SJSA1 (cell line): ENCODE data around the gene MARCHF3.

- RAMPAGE, long total RNA = no peak
Observed at GRCh38 chr5:126894833-126895499, 118.0 kb downstream of the LMNB1 start.

- RAMPAGE, long total RNA = no peak
Observed at GRCh38 chr5:127025255-127025847, 5.0 kb downstream of the MARCHF3 start.

DNA sequence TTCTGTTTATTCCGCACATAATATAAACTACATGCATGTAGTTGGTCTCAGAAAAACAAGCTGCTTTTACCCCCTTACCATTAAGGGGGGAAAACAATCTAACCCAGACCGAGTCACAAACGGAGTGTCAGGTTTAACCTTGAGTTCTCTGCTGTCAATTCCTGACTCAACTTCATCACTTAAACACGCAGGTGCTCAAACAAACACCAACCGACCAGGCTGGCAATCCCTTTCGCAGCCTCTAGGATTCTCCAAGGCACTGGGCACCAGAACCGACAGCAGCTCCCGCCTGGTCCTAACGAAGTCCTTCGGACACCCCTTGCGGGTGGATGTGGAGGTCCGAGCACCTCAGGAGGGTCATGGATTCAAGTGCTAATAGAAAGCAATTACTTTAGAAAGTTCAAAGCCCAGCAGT lies 931 bp downstream of the MARCHF3 start:
- RAMPAGE, long total RNA = no peak

GRCh38 chr5:127030496-127031405 lies at the start of gene MARCHF3:
Gene MARCHF3 (minus strand): TSS chr5:127030558.
- RAMPAGE, long total RNA = no peak

DNA sequence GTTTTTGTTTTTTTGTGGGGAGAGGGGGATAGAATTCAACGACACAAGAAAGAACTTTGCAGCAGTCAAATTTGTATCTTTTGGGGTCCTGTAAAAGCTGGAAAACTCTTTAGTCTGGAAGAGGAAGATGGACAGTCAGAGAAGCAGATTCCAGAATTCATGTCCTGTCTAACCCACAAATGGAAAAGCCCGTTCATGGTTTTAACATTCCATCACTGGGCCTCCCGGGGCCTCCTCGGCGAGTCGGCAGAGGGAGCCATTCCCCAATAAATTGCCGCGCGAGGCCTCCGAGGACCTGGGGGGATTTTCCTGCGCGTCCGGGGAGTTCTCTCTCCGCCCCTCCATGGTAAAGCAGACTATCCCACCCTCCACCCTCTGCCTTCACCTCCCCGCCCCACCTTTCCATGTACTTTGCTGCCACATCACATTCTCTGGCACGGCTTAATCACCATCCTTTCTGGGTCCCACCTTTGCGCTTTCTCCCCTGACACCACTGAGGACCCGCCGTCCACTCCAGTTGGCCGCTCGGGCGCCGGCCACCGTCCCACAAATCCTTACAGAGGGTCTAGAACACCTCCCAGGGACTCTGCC lies 641 bp upstream of the MEGF10 start:
- RAMPAGE, long total RNA = no peak

DNA sequence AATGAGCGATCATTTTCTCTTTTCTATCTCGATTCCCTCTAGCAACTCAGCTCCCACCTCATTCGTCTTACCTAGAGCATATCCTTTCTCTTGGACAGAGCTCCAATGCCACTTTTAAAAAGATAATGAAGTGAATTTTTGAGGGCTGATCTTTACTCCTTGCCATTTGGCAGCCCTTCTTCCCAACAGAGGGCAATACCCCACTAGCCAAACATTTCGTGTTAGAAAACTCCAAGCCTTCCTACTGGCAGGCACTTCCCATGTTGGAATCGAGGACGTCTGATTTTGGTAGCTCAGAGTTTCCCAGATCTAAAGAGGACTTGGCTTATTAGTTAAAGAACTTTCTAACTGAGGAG lies 108.0 kb upstream of the PRRC1 start:
- RAMPAGE, long total RNA = no peak

- RAMPAGE, long total RNA = no peak
Observed at GRCh38 chr5:127553508-127554153, 36.2 kb downstream of the PRRC1 start.

DNA sequence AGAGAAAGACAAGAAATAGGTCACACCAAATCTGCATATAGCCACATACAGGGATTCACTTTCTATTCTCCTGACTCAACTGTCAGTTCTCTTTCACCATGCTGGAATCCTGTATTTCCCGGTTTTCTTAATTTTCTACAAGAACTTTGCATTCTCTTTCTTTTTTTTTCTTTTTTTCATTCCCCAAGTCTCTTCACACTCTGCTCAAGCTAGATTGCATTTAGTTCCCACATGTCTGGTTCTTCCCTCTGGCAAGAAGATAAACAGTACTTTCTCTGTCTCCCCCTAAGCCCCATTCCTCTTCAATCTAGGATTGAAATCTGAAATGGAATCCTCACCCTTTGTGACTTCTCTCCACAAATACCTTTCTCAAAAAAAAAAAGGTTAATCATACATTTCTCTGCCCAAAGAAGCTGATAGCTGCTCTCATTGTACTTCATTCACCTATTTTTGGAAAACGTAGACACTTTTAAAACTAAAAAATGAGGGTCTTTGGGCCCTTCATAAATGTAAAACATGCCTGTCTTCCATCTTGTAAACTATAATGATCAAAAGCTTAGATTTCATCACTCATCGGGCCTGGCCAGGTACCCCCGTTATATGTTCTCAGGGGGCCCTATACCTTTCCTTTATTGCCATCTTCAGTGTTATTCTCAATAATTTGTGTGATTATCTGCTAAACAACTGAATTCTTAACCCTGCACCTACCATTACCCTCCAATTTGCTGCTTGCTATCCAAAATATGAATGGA lies 64.0 kb upstream of the SLC12A2 start:
- RAMPAGE, long total RNA = no peak

- RAMPAGE, long total RNA = no peak
Observed at GRCh38 chr5:128022831-128023694, 60.5 kb upstream of the SLC12A2 start.

DNA sequence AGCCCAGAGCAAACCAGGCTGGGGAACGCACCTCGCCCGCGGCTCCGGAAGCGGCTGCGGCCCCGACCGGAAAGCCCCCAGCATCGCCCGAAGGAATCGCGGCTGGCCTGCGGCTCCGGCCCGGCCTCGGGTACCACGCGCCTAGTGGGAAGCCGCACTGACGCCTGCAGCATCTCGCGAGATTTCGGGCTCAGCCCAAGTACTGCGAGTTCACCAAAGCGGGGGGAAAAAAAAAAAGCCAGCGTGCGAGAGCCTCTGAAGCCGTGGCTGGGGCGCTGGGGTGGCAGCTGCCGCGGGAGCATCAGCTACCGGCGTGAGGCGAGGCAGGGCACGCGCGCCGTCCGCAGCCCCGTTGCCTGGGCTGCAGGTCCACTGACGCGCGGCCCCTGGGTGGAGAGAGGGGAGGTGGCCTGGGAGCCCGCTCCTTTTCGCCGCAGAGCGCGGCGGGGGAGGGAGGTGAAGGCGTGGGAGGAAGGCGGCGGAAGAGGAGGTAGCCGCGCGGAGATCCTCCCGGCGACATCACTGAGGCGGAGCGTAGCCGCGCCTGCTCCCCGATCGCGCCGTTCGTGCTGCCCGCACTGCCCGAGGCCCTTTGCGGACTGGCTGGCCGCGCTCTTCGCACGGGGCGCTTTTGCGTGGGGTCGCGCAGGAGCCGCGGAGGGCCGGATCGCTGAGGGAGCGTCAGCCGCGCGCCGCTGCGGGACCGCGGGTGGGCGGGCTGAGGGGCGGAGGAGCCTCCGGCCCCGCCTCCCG lies 451 bp upstream of the SLC12A2 start:
- RAMPAGE, long total RNA = start-site peak on the minus strand centred at position 323 of the sequence, 566 bp wide, 378 and 103 reads in 2 replicates

- RAMPAGE, long total RNA = no peak
Observed at GRCh38 chr5:128118639-128118982, 35.0 kb downstream of the SLC12A2 start.

GRCh38 chr5:128199129-128199811 lies 115.7 kb downstream of the SLC12A2 start:
- RAMPAGE, long total RNA = no peak

- RAMPAGE, long total RNA = no peak
Observed at GRCh38 chr5:130000512-130000765, 96.2 kb downstream of the CHSY3 start.

DNA sequence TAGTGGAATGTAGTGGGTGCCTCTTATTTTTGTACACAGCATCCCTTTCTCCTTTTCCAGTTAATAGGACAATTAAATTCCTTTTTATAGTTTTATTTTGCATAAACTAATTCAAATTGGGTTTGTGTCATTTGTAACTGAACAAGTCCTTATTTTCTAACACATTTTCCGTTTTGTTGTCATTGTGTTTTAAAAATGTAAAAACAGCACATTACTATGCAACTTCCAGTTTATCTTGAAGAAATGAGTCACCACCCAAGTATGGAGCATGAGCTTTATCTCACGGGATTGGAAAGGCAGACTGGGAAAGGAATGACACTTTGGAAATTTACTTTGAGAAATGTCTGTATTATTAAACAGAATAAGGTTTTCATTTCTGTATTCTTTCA lies 432.9 kb downstream of the CHSY3 start:
- RAMPAGE, long total RNA = no peak

- RAMPAGE, long total RNA = no peak
Observed at GRCh38 chr5:131019778-131020352, 145.2 kb downstream of the HINT1 start.

- RAMPAGE, long total RNA = no peak
Observed at GRCh38 chr5:131171456-131171895, 732 bp downstream of the LYRM7 start.

GRCh38 chr5:131281529-131282244 lies 17.8 kb downstream of the CDC42SE2 start:
- RAMPAGE, long total RNA = no peak

GRCh38 chr5:131336697-131337288 lies 72.9 kb downstream of the CDC42SE2 start:
- RAMPAGE, long total RNA = no peak

GRCh38 chr5:131343983-131344416 lies 80.1 kb downstream of the CDC42SE2 start:
- RAMPAGE, long total RNA = no peak

GRCh38 chr5:131507953-131508465 lies 127.0 kb downstream of the RAPGEF6 start:
- RAMPAGE, long total RNA = no peak